Heart (tissue), 3 donors: ENCODE data around the genes USP9X and MAOA.

GRCh38 chrX:40261968-40262685 lies 164.4 kb upstream of the BCOR start:
- RAMPAGE, long total RNA, 2 experiments = no peak in any of the 2 experiments

DNA sequence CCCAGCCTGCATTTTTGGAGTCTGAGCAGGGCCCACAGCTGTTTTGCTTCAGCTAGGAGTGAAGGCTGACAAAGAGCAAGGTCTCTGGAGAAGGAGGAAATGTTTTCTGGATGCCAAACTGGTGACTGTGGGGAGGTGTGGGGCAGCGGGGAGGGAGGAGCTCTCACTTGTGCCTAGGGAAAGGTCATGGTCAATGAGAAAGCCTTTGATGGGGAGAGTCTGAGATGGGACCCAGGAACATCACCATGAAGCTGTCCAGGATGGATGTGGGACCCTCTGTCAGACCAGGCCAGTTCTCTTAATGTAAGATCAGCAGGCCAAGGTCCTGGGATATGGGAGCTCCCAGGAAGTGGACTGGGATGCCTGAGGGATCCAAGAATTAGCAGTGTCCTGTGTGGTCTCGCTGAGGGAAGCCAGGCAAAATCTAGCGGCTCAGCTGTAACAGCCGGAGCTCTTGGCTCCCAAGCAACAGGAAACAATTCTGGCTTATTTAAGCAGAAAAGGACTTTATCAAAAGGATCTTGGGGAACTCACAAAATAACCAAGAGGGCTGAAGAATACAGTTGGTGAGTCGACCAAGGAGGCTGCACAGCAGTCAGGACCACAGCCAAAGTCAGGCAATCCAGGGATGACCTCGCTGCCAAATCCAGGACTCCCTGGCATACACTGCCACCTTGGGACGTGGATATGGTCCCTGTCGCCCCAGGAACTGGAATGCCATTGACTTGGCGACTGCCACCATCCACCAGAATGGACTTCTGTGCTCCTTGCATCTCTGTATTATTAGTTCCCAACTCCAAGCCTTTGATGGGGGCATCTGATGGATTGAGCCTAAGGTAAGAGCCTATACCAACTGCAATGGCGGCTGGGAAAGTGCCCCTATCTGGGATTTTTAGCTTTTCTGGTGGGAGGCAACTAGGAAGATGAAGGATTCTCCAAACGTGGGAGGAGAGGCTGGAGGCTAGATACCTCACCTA lies 165.2 kb upstream of the BCOR start:
- RAMPAGE, long total RNA, 2 experiments = no peak in any of the 2 experiments

GRCh38 chrX:40736342-40736738 lies 998 bp upstream of the MED14 start:
- RAMPAGE, long total RNA, 2 experiments = no peak in any of the 2 experiments

- RAMPAGE, long total RNA, 2 experiments = no peak in any of the 2 experiments
Measured at GRCh38 chrX:40749887-40750370, 14.6 kb upstream of the MED14 start.

- RAMPAGE, long total RNA, 2 experiments = no peak in any of the 2 experiments
Measured at GRCh38 chrX:41009886-41010963, 75.0 kb upstream of the USP9X start.

DNA sequence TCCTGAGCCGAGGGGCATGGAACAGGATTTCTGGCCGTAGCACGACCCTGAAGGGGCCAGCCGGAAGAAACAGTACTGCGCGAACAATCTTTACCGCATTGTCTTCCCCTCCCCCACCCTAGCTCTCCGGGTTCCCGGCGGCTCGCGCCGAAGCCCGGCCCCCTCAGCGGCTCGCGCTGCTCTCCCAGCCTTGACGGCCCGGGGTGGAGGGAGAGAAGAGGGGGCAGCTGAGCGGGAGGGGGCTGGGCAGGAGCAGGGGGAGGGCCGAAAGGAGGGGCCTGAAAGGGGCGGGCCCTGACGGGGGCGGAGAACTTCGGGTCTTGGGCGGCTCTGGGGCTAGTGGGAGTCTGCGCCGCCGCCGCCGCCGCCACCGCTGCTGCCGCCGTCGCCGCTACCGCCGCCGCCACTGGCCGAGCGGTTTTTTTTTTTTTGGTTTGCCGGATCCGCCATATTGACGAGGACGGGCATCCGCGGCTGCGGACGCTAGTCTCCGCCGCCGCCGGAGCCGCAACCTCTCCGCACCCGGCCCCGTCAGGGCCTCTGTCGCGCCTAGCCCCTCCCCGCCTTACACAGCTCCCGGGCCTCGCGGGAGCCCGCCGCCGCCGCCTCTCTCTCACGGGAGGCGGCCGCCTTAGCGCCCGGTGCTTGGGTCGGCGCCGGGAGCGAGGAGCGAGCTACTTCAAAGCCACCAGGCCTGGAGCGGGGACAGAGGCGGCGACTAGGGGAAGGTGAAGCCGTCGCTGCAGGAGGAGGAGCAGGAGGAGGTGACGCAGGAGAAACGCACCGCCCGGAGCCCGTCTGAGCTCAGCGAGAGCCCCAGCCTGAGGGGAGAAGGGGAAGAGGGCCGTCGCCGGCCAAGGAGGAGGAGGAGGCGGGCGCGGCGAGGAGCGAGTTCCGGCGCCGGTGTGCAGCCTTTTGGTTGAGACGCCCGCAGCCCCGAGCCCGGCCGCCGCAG lies at the start of gene USP9X:
TSS of gene USP9X (plus strand) at position 433 of the 955 bp plus-strand sequence.
- RAMPAGE, long total RNA, 2 experiments = start-site peak on the plus strand in 1 of 2 experiments, centred at positions 442 to 813 of the sequence, 38 to 70 reads per replicate

- RAMPAGE, long total RNA, 2 experiments = no peak in any of the 2 experiments
Measured at GRCh38 chrX:41090340-41091131, 5.3 kb downstream of the USP9X start.

GRCh38 chrX:41147723-41148065 lies 62.4 kb downstream of the USP9X start:
- RAMPAGE, long total RNA, 2 experiments = no peak in any of the 2 experiments

DNA sequence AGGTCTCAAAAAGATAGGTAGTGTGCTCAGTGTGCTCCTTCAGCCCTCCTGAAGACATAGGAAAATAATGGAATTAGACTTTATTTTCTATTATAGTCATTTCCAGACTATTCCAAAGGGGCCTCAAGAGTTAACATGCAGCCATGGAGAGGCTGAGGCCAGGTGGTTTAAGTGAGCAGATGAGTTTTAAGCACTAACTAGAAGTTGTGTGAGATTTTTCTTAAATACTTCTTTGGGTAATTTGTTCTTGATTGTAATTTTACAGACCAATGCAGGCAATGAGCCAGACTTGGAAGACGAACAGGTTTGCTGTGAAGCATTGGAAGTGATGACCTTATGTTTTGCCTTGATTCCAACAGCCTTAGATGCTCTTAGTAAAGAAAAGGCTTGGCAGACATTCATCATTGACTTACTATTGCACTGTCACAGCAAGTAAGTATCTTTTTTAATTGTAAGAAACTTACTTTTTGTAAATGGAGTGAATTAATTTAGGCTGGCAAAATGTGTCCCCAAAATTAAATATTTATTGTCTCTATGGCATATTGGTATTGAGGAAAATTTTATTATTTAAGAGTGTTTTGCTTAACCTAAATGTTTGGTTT lies 103.9 kb downstream of the USP9X start:
- RAMPAGE, long total RNA, 2 experiments = no peak in any of the 2 experiments

- RAMPAGE, long total RNA, 2 experiments = no peak in any of the 2 experiments
Measured at GRCh38 chrX:41218384-41218738, 115.6 kb upstream of the DDX3X start.

DNA sequence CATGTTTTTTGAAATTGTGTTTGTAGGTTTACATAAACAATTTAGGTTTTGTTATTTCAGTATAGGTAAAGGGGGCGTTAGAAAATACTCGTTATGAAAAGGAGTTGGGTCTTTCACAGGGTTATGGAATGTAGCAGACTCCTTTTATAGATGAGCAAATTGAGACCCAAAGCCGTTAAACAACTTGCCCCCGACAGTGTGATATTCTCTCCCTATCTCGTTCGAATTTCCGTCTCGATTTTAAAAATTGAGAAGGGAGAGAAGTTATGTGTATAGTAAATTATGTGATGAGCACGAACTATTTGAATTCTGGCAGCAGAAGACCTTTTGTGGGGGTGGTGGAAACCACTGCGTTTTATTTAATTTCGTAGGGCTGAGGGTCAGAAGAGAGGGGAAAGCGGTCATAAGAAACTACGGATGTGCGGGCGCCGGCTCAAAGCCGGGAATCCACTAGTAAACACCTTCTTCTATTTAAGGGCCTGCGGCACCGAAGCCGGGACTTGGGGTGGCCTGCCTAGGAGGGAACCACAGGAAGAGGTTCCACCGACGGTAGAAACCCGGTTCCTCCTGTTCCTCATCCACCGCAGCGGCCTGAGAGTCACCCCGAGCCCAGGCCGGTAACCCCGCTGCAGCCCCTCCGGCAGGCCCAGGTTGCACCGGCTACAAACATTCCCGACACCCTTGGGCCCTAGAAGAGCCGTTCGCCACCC lies 1.5 kb upstream of the DDX3X start:
- RAMPAGE, long total RNA, 2 experiments = no peak in any of the 2 experiments

GRCh38 chrX:41441761-41443166 lies 4.9 kb upstream of the NYX start:
- RAMPAGE, long total RNA, 2 experiments = no peak in any of the 2 experiments

- RAMPAGE, long total RNA, 2 experiments = no peak in any of the 2 experiments
Measured at GRCh38 chrX:41573145-41573878, 115.5 kb upstream of the GPR34 start.

DNA sequence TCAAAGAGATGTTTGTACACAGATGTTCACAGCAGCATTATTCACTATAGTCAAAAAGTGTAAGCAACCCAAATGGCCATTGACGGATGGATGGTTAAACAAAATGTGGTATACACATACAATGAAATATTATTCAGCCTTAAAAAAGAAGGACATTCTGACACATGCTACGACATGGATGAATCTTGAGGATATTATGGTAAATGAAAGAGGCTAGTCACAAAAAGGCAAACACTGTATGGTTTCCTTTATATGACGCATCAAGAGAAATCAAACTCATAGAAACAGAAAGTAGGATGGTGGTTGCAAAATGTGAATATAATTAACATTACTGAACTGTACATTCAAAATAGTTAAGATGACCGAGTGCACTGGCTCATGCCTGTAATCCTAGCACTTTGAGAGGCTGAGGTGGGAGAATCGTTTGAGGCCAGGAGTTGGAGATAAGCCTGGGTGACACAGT lies 9.5 kb upstream of the CASK start:
- RAMPAGE, long total RNA, 2 experiments = no peak in any of the 2 experiments

DNA sequence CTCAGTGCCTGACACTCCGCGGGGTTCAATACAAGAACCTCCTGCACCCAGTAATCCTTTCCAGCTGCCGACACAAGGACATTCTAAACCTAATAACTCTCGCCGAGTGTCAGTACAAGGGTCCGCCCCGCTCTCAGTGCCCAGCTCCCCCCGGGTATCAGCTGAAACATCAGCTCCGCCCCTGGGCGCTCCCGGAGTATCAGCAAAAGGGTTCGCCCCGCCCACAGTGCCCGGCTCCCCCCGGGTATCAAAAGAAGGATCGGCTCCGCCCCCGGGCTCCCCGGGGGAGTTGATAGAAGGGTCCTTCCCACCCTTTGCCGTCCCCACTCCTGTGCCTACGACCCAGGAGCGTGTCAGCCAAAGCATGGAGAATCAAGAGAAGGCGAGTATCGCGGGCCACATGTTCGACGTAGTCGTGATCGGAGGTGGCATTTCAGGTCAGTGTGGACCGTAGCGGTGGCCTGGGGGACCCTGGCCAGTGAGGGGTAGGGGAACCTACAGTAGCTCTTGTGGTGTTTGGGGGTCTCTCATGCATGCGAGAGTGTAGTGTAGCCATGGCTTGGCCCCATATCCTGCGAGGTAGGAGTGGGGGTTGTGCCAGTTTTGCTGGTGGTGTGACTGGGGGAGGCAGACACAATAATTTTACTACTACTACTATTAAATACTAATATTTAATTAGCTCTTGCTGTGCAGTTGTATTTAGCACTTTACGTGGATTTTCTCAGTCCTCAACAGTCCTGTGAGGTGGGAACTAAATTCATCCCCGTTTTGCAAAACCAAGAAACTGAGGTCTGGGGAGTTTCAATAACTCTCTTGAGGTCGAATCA lies at the start of gene MAOA:
TSS of gene MAOA (plus strand) at position 322 of the 827 bp plus-strand sequence.
- RAMPAGE, long total RNA, 2 experiments = start-site peak on the plus strand in 1 of 2 experiments, centred at position 325 of the sequence, 4,543 reads per replicate

GRCh38 chrX:43973738-43974107 lies 533 bp upstream of the NDP start:
- RAMPAGE, long total RNA, 2 experiments = no peak in any of the 2 experiments

- RAMPAGE, long total RNA, 2 experiments = no peak in any of the 2 experiments
Measured at GRCh38 chrX:44157658-44158159, 184.5 kb upstream of the NDP start.

GRCh38 chrX:44252999-44253798 lies 90.3 kb downstream of the EFHC2 start:
- RAMPAGE, long total RNA, 2 experiments = no peak in any of the 2 experiments

GRCh38 chrX:44344041-44344587 lies 642 bp upstream of the EFHC2 start:
- RAMPAGE, long total RNA, 2 experiments = no peak in any of the 2 experiments

DNA sequence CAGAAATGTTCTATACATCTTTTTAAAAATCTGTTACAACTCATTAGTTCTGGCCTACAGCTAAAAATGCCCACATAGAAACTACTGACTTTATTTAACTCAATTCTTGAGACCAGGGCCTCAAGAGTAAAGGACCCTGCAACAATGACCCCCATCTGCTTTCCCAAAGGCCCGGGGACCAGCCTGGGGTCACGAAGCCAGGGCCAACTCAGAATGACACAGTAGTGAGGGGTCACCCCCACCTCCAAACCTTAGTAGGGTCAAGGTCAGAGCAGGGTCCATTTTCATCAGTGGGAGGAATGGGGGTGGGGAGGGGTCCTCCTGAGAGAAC lies 544 bp downstream of the FUNDC1 start:
- RAMPAGE, long total RNA, 2 experiments = no peak in any of the 2 experiments